A172 (cell line): Measurements from ENCODE around the genes ZNF595, ZNF732, ATP5ME and SLC26A1.

DNA sequence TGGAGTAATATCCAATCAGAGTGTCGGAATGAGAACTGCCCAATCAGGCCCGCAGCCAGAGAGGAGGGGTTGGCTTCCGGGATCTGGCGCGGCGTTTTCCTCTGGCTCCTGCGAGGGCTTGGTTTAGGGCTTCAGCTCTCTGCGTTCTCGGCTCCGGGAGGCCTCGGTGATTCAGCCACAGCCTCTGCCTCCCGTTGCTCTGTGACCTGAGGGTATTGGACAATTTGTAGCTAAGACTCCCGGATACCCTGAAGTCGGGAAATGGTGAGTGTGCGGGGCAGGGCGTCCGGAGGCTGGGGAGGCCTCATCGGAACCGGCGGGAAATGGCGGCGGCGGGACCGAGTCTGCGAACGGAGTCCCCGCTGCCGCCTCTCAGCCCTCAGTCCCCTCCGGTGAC lies at the start of gene ZNF595:
Gene ZNF595, plus strand, starts transcription at position 94 of the 397 bp plus-strand sequence.
- RAMPAGE, long total RNA = start-site peak on the plus strand centred at position 103 of the sequence, 25 bp wide, 82 and 73 reads in 2 replicates

- RAMPAGE, long total RNA = no peak
Measured at GRCh38 chr4:304893-305799, at the start of gene ZNF732. Gene ZNF732, minus strand, starts transcription at chr4:305474.

DNA sequence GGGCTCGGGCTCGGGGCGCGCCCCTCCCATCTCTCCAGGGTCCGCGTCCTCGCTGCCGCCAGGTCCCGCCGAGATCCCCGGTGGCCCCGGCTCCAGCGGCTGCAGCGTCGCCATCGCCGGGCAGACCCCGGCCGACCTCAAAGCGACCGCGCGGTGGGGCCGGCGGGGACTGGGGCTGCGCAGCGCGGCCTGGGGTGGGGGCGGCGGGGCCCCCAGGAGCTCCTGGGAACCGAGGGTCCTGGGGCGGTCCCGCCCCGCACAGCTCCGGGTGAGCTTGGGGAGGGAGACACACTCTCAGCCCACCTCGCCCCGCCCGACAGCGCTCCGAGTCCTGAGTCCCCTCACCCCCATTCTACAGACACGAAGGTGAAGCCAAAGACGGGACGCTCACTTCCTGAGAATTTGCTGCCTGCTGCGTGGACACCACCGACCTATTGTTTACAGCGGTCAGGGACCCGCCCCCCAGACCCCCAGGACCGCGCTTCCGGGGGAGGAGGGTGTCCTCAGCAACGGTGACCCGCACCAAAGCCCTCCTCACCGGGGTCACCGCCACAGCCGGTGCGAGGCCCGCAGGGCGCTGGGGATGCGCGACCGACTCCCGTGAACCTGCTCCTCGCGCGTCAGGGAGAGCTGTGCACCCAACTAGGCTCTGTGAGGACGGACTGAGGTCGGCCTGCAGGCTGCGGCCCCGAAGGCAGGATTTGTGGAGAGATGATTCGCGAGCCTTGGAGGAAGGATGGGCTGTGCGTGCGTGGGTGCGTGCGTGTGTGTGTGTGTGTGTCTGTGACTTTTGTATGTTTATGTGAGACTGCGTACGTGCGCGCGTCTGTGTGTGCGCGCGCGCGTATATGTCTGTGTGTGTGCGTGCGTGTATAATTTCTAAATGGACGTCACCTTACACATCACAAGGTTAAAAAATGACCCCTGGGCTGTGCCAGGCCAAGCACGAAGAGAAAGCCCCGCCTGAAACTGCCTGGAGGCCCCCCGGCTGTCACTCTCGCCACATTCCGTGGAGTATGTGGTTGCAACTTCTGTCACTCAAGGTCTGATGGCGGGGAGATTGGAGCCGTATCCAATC lies 614 bp upstream of the ZNF141 start:
- RAMPAGE, long total RNA = no peak

DNA sequence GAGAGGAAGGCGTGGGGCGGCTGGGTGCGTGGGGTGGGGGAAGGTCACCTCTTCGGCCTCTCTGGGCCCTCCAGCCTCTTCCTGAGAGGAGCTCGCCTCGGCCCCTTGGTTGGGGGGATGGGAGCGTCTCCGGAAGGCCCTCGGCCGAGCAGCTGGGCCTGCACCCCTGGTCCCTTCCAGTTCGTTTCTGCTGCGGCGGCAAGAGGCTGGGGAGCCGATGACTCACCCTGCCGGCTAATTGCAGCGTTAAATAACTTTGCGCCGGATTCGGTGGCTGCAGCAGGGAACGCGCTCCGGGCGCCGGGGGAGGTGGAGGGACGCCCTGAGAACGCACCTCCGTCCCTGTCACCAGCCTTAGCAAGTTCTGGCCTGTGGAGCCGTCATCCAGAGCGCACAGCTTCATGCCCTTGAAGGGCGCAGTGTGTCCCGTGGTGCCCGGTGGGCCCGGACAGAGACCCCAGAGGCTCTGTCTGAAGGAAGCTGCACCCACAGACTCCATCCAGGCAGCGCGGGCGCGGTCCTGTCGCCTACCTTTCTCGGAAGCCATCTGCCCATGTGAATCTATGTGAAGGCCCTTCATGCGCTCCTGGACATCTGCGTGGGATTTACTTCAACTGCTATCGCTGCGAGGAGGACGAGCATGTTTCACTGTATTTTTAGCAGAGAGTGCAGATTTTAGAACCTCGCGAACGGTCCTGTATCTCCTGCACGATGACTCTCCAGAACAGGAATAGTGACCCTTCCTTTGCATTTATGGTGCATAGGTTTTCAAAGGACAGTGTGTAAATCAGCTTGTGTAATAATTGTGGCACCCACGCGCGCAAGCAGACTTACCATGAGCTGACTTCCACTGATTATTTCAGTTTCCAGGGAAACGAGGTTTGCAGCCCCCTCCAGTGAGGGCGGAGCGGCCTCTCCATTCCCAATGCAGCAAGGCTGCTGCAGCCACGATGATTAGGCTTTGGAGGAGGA lies 1.6 kb upstream of the TMEM271 start:
- RAMPAGE, long total RNA = no peak

DNA sequence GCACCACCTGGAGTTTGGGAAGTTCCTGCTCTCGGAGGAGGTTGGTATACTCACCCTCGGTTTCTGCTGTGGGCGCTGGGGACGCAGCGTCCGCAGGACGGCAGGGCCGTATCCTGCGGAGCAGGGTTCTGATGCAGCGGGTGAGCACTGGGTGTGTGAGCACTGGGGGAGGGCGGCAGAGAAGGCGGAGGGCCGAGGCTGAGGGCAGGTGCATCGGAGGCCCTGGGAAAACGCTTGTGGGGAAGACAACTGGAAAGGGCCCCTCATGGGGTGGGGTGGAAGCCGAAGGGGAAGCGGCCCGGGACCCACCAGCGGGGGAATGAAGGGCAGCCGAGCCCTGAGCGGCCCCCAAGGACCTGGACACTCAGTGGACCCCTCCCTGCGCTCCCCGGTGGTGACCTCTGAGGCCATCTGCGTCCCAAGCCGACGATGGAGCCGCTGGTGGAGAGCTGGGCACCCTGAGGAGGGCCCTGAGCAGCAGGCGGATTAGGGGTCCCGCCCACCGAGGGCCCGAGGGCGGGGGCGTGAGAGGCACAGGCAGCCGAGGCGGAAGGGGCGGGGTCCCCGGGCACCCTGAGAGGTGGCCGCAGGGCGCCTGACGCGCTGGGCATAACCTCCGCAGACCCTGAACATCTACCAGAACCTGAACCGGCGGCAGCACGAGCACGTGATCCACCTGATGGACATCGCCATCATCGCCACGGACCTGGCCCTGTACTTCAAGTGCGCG lies 10.8 kb downstream of the ATP5ME start:
- RAMPAGE, long total RNA = no peak

DNA sequence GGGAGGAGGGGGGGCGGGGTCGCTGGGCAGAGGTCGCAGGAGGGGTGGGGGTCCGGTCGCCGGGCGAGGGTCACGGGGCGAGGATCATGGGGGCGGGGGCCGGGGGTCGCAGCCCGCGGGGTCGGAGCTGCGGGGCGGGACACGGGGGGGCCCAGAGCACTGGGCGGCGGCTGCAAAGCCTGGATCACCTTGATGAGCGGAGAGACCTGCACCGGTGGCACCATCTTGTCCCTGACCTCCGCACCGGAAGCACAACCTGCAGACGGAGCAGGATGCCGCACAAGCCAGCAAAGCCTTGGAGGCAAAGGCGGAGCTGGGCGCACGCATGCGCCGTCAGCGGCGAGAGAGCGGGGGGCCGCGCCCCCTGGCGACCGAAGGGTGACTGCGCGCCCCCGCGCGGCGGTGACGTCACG lies at the start of gene ATP5ME:
Gene ATP5ME, minus strand, starts transcription at position 253 of the 413 bp plus-strand sequence.
- RAMPAGE, long total RNA = start-site peak on the minus strand centred at position 274 of the sequence, 86 bp wide, 1,793 and 4,645 reads in 2 replicates

GRCh38 chr4:702377-703175 lies 3.1 kb upstream of the PCGF3 start:
- RAMPAGE, long total RNA = no peak

DNA sequence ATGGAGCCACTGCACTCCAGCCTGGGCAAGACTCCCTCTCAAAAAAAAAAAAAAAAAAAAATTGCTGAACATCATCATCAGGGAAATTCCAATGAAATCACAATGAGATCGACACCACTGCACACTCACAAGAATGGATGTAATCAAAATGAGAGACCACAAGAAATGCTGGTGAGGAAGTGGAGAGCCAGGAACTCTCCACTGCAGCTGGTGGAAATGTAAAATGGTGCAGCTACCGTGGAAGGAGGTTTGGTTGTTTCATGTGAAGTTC lies 8.0 kb downstream of the GAK start:
- RAMPAGE, long total RNA = no peak

GRCh38 chr4:971396-972607 lies 1.6 kb downstream of the DGKQ start:
- RAMPAGE, long total RNA = no peak

- RAMPAGE, long total RNA = no peak
Measured at GRCh38 chr4:972824-973461, 426 bp downstream of the DGKQ start.

GRCh38 chr4:993208-994095 lies at the start of gene SLC26A1:
Gene SLC26A1, minus strand, starts transcription at chr4:993404.
- RAMPAGE, long total RNA = no peak

DNA sequence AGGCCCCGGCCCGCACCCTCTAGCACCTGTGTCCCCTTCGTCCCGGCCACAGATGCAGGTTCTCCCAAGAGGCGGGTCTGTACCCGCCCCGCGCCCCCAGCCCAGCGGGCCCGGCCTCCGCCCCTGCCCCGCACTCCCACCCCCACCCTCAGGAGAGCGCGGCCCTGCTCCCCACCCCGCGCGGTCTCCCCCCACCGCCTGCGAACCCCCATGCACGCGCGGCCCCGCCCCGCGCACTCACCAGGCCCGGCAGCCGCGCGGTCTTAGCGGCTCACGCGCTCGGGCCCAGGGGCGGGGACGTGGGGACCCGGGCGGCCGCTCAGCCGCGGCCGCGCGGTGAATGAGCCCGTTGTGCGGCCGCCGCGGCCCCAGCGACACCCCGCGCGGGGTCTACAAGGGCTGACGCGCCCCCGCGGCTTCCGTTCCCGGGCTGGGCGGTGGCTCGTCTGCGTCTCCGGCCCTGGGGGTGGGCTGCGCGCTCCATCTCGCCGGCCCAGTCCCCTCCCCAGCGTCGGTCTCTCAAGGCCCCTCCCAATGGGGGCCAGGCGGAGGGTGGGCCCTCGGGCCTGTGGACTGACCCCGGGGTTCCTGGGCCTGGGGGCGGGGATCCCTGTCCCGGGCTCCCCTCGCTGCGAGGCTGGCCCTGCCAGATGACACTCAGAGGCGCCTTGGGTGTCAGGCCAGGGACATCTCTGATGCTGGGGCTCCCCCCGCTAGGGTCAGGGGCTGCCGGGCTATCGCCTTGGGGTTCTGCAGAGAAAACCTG lies 4.2 kb upstream of the SLC26A1 start:
- RAMPAGE, long total RNA = no peak

DNA sequence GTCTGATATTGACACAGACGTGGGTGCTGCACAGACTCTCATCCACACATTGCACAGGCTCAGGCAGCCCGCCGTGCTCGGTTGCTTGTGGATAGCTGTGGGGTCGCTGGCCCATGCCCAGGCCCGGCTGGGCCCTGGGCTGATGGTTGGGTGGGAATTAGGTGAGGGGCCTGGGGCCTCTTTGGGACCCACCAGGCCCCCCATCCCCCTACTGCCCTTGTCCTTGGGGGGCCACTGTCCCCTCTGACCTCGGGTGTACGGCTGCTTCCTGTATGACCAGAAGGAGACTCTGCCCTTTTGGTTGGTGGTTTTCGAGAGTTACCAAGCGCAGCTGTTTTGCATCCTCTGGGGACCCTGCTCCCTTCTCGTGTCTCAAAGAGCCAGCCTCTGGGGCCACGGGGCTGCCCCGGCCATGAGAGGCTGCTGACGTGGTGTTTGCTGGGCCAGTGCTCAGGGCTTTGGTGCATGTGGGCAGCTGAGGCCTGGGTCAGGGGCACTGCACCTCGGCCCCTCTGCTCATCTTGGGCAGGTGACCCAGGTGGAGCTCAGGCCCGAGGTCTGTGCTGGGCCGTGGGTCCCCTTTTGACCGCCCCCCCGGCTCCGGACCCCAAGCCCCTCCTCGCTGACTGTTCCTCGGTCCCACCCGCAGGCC lies 10.3 kb downstream of the FGFRL1 start:
- RAMPAGE, long total RNA = no peak

GRCh38 chr4:1030158-1030617 lies 18.8 kb downstream of the FGFRL1 start:
- RAMPAGE, long total RNA = no peak

- RAMPAGE, long total RNA = no peak
Measured at GRCh38 chr4:1046514-1047130, 35.2 kb downstream of the FGFRL1 start.

DNA sequence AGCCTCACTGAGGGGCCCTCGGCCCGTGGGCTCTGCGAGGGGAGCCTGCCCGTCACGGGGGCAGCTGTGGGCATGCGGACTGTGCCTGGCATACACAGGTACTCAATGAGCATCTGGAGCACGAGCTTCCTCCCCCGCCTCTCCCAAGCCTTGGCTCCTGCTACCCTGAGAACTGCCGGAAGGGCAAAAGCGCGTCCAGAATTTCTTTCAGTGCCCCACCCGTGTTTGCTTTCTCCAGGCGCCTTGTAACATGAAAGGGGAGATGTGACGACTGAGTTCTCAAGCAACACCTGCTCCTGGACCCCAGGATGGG lies 47.3 kb downstream of the FGFRL1 start:
- RAMPAGE, long total RNA = no peak

GRCh38 chr4:1172232-1172454 lies 240 bp downstream of the SPON2 start:
- RAMPAGE, long total RNA = no peak

- RAMPAGE, long total RNA = no peak
Measured at GRCh38 chr4:1178918-1179575, 6.7 kb upstream of the SPON2 start.

DNA sequence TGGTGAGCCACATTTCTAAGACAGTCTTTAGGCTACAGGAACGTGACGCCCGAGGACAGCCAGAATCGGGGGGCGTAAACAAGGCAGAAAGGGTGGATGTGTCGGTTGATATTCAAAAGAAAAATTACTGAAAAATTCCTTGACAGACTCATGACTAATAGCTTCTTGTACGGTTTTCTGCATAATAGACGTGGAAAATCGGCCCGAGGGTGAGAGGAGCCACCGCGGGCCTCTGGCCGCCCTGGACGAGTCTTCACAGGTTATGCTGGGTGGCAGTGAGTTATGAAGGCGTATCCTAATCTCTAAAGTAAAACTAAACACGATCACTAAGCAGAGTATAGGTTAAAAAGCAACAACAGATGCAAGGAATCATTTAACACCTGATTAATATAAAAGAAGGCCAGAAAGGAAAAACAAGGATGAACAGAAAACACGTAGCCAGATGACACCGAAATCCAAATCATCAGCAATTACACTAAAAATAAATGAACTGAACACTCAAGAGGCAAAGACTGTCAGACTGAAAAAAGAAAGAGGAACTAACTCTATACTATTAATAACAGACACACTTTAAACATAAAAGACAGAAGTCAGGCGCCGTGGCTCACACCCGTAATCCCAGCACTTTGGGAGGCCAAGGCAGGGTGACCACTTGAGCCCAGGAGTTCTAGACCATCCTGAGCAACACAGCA lies 30.3 kb downstream of the CTBP1 start:
- RAMPAGE, long total RNA = no peak

GRCh38 chr4:1245734-1246162 lies 3.2 kb downstream of the CTBP1 start:
- RAMPAGE, long total RNA = no peak